ENCODE measurements around a stretch of chr5.

DNA sequence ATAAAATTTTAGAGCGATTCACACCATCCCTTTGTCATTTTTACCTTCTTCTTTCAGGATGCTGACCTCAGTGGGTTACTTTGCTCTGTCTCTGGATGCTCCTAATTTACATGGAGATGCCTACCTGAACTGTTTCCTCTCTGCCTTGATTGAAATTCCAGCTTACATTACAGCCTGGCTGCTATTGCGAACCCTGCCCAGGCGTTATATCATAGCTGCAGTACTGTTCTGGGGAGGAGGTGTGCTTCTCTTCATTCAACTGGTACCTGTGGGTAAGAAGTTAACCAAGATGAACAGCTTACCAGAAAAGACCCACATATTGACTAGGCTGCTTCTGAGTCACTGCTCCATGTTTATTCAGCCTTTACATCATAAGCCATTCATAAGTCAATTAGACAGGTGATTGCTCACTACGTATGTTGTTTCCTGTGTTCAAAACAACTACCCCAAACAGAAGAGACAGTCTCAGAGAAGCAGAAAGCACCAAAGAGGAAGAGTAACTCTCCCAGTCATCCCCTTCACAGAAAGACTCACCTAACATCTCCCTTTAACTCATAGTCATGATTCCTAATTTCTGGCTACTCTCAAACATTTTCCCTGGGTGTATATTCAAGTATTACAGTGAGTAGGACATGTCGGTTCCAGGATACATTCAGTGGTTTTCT is 34.7 kb upstream of the SLC22A5 start:
- RRBS, result no CpG with 5 or more reads among the region's 5 CpGs

DNA sequence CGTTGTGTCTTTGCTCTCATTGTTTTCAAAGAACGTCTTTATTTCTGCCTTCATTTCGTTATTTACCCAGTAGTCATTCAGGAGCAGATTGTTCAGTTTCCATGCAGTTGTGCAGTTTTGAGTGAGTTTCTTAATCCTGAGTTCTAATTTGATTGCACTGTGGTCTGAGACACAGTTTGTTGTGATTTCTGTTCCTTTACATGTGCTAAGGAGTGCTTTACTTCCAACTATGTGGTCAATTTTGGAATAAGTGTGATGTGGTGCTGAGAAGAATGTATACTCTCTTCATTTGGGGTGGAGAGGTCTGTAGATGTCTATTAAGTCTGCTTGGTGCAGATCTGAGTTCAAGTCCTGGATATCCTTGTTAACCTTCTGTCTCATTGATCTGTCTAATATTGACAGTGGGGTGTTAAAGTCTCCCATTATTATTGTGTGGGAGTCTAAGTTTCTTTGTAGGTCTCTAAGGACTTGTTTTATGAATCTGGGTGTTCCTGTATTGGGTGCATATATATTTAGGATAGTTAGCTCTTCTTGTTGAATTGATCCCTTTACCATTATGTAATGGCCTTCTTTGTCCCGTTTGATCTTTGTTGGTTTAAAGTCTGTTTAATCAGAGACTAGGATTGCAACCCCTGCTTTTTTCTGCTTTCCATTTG is 22.4 kb upstream of the SLC22A5 start:
- RRBS, result no CpG with 5 or more reads among the region's 4 CpGs

- RRBS, result no CpG with 5 or more reads among the region's 4 CpGs
Observed at GRCh38 chr5:132411690-132411882, 42.1 kb downstream of the SLC22A5 start.

GRCh38 chr5:132472807-132473832 is 17.5 kb downstream of the IRF1 start:
- RRBS, result no CpG with 5 or more reads among the region's 8 CpGs

- RRBS, result no CpG with 5 or more reads among the region's 7 CpGs
Observed at GRCh38 chr5:132474145-132475219, 16.1 kb downstream of the IRF1 start.

DNA sequence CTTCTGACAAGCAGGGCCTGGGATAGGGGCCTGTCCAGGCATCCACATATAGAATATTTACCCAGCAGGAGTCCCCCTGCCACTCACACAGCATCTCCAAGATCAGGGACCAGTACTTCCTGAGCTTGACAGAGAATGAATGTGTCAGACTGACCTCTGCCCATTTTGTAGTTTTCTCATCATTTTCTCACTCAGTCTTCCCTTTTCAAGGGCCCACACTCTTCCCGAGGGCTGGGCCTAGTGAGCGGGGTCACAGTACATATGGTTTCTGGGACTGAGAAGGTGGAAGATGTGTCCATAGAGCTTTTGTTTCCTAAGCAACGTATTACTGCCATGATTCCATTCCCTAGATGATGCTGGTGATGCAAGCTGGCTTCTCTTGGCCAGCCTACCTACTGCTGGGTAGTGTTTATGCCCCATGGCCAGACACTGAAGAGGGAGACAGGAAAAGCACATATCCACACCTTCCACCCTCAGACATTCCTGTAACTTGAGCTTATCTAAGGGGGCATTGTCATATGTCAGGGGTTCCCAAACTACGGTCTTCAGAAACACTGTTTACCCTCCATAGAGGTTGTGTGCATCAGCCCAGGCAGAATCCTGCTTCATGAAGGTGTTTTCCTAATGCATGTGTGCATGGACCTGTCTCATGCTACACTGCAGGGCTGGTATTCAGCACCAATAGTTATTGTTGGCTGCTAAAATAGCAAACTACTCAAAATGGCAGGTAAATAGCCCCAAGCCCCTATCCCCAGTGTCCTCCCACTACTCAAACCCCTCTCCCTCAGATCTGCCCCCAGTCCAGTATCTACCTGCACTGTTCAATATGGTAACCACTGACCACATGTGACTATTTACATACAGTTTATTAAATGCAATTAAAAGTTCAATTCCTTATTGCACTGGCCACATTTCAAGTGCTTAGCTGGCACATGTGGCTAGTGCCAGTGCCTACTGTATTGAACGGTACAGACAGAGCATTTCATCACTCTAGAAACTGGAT is 9.5 kb downstream of the IRF1 start:
- RRBS, result no CpG with 5 or more reads among the region's 5 CpGs

DNA sequence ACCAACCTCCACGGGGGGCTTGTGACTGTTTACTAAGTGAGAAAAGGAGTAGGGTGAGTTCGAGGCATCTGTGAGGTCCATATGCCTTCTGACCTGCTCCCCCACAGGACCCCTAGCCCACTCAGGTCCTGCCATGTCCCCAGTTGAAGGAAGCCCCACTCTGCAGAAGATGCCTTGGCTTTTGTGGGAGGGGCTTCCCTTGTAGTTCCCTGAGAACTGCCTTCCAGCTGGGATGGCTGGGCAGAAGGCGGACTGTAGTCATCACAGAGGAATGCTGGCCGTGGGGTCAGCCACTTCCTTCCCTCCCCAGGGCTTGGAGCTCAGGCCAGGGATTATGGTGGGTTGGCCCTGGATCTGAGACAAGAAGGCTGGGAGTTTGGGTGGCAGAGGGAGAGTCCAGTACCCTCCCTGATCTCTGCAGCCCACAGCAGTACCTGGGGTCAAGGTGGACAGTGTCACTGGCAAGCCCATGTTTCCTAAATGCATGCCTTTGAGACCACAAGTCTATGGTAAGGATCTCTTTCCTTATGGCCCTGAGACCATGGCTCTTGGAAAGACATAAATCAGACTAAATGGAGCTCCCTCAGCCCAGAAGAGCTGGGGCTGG is 7.1 kb upstream of the IRF1 start:
- RRBS, result no CpG with 5 or more reads among the region's 4 CpGs

- RRBS, result no CpG with 5 or more reads among the region's 4 CpGs
Observed at GRCh38 chr5:132502934-132503559, 12.5 kb upstream of the IRF1 start.

DNA sequence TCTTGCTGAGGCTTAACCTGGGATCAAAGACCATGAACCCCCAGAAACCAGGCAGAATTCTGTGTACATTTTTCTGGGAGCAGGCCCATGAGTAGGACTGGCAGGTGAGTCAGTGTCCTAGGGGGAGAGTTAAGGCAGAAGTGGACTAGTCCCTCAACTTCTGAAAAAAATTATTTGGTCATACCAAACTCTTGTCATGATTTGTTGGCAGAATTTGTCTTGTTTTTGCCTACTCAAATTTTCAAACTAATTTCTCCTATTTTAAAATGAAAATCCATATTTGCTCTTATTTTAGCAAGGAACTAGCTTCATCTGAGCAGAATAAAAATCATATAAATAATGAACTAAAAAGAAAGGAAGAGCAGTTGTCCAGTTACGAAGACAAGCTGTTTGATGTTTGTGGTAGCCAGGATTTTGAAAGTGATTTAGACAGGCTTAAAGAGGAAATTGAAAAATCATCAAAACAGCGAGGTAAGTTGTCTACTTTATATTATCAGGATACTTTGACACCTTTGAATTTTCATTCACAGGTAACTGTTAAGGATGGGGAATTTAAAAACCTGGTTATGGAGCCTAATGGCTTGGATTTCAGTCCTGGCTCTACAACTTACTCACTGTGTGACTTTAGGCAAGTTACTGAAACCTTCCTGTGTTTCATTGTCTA is 37.9 kb downstream of the RAD50 start:
- RRBS, result no CpG with 5 or more reads among the region's 2 CpGs

DNA sequence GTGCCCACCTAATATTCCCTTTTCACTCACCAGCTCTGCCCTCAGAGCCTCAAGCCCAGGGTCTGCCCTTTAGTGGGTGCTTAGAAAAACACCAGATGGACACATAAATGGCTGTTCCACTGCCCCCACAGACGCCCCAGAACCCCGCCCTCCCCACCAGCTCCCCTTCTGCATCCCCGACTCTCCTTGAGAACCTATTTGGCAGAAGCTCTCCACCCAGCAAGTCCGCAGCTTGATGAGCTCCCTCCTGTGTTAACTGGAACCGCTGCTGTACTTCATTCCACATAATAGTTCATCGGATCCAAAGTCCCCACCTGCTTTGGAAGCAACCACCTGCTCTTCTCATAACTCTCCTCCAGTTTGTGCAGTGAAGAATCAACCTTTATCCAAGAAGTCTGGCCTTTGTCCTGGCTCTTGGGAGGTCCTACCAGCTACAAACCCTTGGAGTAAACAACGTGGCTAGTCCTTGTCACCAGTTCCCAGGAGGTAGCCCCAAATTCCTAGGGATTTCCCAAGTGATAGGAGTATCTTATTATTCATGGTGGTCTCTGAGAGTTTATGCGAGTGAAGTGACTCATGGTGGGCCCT is 3.9 kb upstream of the IL4 start:
- RRBS, result no CpG with 5 or more reads among the region's 8 CpGs

DNA sequence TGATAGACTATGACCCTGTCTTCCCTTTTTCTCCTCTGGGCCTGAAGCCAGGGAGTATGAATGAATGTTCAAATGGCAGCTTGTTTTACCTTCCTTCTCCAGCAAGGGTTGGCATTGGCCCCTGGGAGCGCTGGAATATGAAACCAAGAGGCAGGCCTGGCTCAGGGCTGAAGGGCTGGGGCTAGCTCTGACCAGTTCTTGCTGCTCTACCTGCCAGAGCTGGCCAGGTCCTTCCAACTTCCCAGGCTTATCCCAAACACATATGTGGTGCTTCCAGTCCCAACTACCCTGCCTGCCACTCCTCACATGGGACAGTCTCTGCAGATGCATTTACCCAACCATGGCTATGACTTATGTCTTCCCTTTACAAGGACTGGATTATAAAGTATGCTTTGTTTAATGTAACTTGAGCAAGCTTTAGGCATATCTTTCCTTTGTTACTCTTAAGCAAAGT is 6.0 kb downstream of the CCNI2 start:
- RRBS, result no CpG with 5 or more reads among the region's 1 CpG

GRCh38 chr5:132874640-132875466 is 1.4 kb downstream of the LEAP2 start:
- RRBS, result no CpG with 5 or more reads among the region's 2 CpGs

GRCh38 chr5:132883673-132883930 is 10.1 kb downstream of the LEAP2 start:
- RRBS, result no CpG with 5 or more reads among the region's 1 CpG

DNA sequence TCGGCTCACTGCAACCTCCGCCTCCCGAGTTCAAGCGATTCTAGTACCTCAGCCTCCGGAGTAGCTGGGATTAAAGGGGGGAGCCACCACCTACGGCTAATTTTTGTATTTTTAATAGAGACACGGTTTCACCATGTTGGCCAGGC is 722 bp upstream of the AFF4 start:
- RRBS, result no CpG with 5 or more reads among the region's 7 CpGs

GRCh38 chr5:133025544-133025944 is 805 bp downstream of the ZCCHC10 start:
- RRBS, result no CpG with 5 or more reads among the region's 4 CpGs

- RRBS, result no CpG with 5 or more reads among the region's 2 CpGs
Observed at GRCh38 chr5:133096899-133097347, 45.1 kb downstream of the HSPA4 start.

GRCh38 chr5:133104079-133104552 is 52.3 kb downstream of the HSPA4 start:
- RRBS, result no CpG with 5 or more reads among the region's 3 CpGs

GRCh38 chr5:133106462-133107523 is 55.0 kb downstream of the HSPA4 start:
- RRBS, result no CpG with 5 or more reads among the region's 10 CpGs

- RRBS, result no CpG with 5 or more reads among the region's 10 CpGs
Observed at GRCh38 chr5:133522884-133523451, 89.4 kb downstream of the FSTL4 start.

GRCh38 chr5:133956498-133957036 is 11.9 kb downstream of the C5orf15 start:
- RRBS, result no CpG with 5 or more reads among the region's 3 CpGs